AG10803 (cell line): Measurements from ENCODE around the genes SLF2 and SEMA4G.

DNA sequence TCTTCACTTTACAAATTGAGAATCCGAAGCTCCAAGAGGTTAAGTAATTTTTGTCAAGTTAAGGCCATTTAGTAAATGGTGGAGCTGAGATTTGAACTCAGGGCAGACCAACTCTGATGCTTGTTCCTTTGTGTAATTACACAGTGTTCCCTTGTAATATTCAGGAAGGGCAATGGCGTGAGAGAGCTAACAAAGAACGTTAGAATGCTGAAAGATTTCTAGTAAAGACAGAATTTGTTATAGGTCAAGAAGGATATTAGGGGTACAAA lies 82.4 kb downstream of the DNMBP start:
- RRBS: no CpG with 5 or more reads among the region's 3 CpGs

DNA sequence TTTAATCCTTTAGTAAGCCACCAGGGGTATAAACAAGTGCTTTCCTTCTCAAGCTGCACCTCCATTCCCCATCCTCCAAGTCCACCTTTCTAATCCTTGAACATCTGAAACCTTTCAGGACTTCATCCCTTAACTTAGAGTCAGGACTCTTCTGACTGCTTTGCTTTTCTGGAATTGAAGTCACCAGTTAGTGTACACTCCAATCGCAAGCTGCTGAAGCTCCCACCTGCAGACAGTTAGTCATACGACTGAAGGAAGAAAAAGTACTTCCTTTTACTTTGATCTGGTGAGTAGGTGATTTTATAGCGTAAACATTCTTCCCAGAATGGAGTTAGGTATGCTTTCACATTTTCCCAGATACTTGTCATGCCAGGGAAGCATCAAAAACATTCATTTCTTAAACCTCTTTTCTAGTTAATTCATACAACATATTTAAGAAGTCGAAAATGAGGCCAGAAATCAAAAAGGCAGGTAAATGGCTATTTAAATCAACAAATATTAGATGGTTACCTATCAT lies 78.5 kb downstream of the DNMBP start:
- RRBS: no CpG with 5 or more reads among the region's 4 CpGs

GRCh38 chr10:99956923-99957308 lies 52.8 kb downstream of the DNMBP start:
- RRBS: 90% methylated on average over 2 of the region's 11 CpGs

DNA sequence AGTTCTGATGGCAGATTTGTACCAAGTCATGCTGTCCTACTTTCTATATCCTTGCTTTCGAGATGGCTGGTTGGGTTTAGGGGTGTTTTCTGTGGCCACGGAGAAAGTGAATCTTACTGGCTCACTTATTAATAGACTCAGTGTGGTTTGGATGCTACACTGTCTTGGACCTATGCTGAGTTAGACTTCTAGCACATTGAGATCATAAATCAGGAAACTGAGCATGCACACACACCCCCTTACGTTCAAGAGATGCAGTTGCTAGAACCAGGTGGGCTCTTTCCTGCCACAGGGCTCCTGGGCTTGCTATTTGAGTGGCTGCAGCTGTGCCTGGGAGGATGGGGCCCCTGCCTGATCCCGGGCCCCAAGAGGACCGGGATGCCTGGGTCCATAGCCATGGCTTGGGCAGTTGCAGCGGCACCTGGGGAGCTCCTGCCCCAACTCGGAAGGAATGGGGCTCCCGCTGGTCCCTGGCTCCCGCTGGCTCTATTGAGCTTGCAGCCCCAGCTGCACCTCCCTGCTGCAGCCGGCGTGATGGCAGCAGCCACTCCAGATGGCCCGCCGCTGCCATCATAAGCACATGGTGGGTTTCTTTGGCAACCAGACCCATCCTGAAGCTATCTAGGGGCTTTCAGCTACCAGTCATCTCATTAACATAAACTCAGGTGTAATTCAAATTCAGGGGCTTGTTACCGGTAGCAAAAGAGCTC lies 11.0 kb upstream of the DNMBP start:
- RRBS: no CpG with 5 or more reads among the region's 14 CpGs

GRCh38 chr10:100363016-100364185 lies 16.4 kb downstream of the SCD start:
- RRBS: no CpG with 5 or more reads among the region's 6 CpGs

GRCh38 chr10:100371042-100371903 lies 24.2 kb downstream of the SCD start:
- RRBS: 2% methylated on average over 6 of the region's 12 CpGs

DNA sequence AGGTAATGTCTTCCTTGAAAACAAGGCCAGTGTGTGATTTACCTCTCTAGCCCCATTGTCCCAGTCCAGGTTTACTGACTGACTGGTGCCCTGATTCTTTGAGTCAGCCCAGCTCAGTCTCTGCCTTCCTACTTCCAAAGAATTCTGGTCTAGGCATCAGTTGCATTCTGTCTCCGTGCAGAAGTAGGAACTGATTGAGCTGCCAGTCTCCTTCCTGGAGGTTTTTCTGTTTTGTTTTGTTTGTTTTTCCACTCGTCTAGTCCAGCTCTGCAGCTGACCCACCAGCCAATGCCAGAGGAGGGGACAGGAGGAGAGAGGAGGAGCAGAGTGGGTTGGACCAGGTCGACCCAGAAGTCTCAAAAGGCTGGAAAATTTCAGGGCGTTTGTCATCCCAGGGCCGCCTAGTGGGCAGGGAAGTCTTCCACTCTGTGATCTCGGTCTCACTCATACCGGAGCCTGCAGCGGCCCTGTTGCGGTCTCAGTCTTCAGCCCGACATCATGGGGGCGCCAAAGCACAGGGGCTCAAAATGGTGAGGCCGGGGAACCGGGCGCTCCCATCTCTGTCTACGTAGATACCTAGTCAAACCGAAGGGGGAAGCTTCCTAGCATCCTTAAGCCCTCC lies 16.5 kb upstream of the PAX2 start:
- RRBS: 3% methylated on average over 8 of the region's 16 CpGs

DNA sequence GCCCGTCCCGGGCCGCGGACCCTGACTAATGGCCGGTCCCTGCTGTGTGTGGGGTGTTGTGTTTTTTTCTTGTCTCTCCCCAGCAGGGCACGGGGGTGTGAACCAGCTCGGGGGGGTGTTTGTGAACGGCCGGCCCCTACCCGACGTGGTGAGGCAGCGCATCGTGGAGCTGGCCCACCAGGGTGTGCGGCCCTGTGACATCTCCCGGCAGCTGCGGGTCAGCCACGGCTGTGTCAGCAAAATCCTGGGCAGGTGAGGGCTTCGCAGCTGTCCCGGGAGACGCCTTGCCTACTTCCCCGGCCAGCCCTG lies 4.2 kb downstream of the PAX2 start:
- RRBS: 2% methylated on average over 14 of the region's 21 CpGs

DNA sequence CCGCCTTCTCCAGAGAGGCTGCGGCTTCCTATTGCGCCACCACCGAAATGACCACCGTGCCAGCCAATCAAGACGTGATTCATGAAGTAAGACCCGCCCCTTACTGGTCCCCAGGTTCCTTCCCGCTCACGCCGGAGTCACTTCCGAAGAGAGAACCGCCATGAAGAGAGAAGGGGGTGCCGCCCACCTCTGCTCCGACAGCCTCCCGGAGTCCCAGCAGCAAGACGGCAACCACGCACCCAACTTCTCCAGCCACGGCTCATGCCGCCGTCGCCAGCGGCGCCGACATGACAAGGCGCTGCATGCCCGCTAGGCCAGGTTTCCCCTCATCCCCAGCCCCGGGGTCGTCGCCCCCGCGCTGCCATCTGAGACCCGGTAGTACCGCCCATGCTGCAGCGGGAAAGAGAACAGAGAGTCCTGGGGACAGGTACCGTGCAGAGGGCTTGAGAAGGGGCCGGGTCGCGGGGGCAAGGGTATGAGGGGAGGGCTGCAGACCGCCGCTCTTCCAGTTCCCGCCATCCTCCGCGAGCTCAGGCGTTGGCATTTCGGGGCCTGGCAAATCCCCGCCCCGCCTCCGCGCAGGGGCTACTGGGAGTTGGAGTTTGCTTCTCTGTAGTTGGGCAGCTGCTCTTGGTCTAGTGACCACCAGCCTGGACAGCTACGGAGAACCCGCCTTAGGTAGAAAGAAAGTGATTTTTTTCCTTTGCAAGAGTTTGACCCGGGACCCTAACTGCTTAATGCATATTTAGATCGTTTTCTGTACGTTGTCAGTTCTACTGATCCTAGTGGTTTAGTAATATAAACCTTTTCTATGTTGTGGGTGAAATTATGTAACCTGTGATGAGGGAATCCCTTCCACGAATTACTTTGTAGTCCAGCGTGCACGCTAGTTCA lies at the start of gene SLF2:
Gene SLF2 (plus strand): TSS at position 140 of the 894 bp plus-strand sequence.
- RRBS: 2% methylated on average over 11 of the region's 57 CpGs

- RRBS: 2% methylated on average over 18 of the region's 53 CpGs
Observed at GRCh38 chr10:100968784-100969736, at the start of gene SEMA4G. SEMA4G (plus strand) TSS chr10:100969504.

GRCh38 chr10:101001189-101001902 lies 1.7 kb downstream of the LZTS2 start:
- RRBS: no CpG with 5 or more reads among the region's 7 CpGs

DNA sequence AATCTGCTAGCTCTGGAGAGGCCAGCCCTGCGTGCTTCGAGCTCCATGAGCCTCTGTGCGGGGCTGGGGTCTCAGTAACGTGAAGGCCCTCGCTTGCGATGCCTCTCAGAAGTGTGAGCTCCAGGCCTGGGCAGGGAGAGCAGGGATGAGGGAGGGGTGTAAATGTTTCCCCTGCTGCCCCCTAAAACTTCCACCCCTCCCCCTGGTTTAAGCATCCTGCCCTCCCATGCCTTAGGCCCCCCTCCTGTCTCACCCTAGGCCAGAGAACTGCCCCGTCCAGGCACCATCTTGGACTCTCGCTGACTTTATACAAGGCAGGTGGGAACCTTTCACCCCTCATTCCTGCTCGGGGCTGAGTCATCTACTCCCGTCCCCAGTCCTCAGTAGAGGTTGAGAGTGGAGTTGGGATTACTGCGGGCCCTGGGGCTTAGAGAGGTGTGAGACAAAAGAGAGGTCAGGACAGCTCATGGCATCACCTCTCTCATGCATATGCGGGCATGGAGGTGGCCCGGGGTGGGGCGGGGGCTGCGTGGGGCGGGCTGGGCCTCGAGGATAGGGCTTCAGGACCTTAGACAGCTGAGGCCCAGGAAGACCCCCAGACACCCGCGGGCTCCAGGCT lies 561 bp downstream of the PDZD7 start:
- RRBS: no CpG with 5 or more reads among the region's 19 CpGs

GRCh38 chr10:101047887-101048725 lies 13.7 kb upstream of the KAZALD1 start:
- RRBS: 19% methylated on average over 17 of the region's 58 CpGs

DNA sequence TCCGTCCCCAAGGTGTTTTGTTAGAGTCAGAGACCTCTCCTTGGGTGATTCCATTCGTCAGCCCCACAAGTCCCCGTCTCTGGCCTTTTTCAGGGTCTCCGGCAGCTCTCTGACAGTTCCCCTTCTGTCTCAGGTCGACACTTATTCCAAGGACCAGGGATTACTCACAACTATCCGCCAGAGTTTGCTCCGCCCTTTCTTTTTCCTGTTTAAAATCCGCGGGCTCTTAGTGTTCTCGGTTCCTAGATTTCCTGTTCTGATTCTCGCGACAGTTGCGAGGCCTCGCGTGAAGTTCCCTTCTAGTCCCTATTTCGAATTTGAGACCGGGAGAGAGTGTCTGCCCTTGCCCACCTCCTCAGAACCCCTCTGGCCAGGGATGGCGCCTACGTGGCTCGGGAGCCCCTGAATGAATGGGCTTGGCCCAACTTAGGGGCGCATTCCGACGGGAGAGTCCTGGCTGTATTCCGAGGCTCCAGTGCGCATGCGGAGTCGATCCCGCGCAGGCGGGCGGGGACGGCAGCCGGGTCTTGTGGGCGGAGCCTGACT lies 1.2 kb upstream of the KAZALD1 start:
- RRBS: no CpG with 5 or more reads among the region's 34 CpGs

DNA sequence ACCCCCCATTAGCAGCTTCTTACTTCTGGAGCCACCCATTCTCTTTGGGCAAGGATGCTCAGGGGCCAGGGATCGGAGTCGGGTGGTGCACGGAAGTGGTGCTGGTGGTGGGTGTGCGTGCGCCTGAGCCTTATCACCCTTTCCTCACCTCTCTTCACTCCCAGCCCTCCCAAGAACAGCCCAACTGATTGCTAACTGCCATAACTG lies 286 bp downstream of the KAZALD1 start:
- RRBS: no CpG with 5 or more reads among the region's 5 CpGs

DNA sequence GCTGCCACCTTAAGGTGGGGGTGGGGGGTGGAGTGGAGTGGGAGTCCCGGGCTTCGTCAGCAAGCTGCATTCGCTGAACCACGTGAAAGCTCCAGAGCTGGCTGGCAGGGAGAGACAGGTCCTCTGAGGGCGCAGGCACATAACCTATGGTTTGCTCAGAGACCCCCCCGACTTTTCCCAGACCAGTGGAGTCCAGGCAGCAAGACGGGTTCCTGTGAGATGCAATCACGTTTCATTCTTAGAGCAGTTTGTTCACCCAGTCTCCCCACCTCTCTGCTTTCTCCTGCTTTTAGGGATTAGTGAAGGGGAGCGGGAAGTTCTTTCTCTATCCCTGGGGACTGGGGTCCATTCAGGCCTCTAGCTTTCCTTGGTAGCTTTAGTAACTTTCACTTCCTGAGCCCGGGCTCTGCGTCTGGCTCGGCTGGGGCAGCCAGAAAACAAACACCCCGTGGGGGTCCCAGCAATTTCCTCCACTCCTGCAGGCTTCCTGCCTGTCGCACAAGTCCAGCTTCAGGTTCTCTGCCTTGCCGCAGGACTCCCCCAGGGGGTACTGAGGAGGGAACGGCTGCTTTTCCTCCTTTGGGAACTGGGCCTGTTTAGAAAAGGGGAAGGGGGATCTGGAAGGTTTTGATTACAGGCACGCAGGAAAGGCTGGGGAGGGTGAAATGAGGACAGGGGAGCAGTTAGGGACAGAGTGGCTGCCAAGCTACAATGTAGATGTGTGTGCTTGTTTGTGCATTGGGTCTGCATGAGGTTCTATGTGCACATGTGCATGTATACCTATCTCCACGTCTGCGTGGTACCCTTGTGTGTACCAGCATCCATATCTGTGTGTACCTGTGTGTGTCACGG lies 1.7 kb downstream of the KAZALD1 start:
- RRBS: no CpG with 5 or more reads among the region's 20 CpGs

GRCh38 chr10:101136556-101137092 lies 5.5 kb downstream of the TLX1 start:
- RRBS: no CpG with 5 or more reads among the region's 35 CpGs

- RRBS: 2% methylated on average over 57 of the region's 64 CpGs
Observed at GRCh38 chr10:101228776-101229325, 412 bp downstream of the LBX1 start.

DNA sequence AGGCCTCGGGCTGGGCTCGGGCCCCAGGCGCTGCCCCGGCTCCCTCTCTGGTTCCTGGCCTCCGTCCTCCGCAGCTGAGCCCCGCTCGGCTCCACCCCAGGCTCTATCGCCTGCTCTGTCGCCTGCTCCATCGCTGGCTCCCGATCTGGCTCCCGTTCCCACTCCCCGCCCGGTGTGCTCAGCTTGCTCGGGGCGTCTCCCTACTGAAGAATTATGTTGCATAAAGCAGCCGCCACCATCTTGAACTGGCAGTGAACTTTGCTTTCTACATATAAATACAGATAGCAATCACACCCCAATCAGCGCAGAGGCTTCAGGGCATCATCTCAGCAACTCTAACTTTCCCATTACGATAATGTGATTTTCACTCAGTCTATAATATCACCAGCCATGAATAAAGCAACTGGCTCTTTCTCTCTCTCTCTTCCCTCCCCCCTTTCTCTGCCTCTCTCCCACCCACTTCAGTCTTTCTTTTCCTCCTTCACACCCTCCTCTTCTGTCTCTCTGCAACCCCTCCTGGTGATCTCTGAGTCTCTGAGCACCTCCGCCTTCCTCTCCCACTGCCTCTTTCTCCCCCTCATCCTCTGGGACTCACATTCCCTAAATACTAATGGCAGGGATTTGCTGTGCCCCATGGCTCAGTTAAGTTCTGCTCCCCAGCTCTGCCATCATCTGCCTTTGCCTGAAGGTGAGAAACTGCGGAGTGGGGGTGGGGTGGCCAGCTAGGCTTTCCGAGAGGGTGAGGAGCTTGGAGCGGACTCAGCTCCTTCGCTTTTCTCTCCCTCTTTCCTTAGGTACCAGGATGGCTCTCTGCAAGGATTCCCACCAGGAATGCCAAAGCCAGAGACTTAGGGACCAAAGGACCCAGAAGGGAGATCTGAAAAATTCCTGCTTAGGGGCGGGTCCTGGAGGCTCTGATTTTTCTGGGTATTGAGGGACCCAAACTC lies 43.1 kb upstream of the BTRC start:
- RRBS: no CpG with 5 or more reads among the region's 26 CpGs

GRCh38 chr10:101566180-101567160 lies 21.6 kb downstream of the POLL start:
- RRBS: 8% methylated on average over 9 of the region's 61 CpGs